Bile duct (tissue), 1 donor: ENCODE measurements around a stretch of chr9.

- PRO-cap: no peak
Measured at GRCh38 chr9:38001121-38001969, 67.7 kb downstream of the SHB start.

DNA sequence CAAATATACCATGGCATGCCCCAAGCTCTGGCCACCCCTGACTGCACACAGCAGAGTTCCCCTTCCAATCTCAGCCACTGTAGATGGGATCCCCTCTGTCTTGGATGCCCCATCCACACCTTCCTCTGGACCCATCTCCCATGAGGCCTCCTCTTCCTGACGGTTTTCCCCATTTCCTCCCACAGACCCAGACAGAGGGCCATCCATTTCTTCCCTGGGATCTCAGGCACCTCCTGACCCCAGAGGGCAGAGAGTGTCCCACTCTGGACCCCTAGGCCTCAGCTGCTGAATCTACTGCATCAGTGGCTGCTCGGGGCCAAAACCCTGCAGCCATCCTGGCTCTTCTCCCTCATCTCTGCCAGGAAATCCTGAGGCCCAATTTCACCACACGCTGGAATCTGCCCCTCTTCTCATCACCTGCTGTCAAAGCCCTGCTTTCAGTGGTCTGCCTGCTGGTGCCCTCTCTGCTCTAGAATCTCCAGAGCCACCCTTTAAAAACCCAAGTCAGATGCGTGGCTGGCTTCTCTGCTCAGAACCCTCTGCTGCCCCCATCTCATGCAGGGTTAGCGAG lies 10.9 kb downstream of the SHB start:
- PRO-cap: no peak

- PRO-cap: no peak
Measured at GRCh38 chr9:38066690-38067043, 2.4 kb downstream of the SHB start.

DNA sequence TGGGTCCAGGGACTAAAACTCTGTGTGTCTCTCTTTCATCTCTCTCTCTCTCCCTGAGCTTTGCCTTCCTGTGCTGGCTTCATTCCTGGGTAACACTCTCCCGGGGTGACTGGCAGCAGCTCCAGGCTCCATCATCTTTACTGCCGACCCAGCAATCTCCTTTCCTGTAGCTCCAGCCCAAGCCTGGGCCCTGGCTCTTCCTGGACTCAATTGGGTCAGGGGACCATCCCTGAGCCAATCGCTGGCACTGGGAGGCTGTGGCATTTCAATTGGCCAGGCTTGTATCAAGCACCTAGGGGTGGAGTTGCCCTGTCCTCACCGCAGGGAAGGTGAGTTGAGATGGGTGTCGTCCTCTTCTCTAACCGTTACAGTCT lies 31.9 kb downstream of the FAM240B start:
- PRO-cap: no peak

GRCh38 chr9:41237348-41237856 lies 48.3 kb upstream of the ZNG1F start:
- PRO-cap: unidirectional peak, minus-strand start at chr9:41237752

DNA sequence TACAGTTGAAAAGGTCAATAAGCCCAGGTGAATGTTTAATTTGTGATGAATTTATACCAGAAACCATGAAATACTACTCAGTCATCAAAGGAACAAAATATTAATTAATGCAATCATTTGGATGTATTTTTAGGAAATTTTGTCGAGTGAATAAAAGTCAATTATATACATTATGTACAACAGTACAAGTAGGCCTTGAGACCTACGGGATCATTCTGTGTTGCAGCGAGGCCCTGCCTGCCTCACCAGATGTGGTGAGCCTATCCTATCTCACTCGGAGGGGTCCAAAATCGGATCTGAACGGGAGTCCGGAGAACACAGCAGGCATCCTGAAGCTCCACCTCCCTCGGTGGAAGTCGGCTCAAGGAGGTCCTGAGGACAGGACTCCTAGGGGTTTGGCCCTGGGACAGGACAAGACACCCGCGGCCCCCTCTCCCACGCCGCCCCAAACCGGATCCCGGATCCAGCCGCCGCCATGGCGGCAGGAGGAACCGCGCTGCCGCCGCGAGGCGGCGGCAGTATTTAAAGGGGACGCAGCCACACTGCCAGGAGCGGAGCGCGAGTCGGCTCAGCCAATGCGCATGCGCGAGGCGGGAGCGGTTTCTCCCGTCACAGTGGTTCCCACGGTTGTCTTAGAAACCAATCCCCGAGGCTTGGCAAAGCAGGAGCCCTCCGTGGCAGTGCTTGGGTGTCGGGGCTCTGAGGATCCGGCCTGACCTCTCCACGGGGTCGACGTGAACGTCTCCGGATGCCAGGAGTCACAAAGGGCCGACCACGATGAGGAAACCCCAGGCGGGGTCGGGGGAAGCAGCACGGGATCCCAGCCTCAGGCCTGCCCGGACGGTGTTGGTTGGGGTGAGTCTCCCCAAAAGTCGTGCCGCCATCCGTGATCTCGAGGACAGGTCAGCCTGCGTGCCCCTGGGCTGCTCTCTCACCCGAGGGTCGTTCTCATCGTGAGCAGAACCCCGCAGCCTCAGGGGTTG lies 454.6 kb upstream of the ZNG1F start:
- PRO-cap: unidirectional peak, minus-strand start at position 498 of the sequence; unidirectional peak, minus-strand start at position 524 of the sequence

- PRO-cap: no peak
Measured at GRCh38 chr9:42365745-42366089, 182.3 kb downstream of the SPATA31A6 start.

DNA sequence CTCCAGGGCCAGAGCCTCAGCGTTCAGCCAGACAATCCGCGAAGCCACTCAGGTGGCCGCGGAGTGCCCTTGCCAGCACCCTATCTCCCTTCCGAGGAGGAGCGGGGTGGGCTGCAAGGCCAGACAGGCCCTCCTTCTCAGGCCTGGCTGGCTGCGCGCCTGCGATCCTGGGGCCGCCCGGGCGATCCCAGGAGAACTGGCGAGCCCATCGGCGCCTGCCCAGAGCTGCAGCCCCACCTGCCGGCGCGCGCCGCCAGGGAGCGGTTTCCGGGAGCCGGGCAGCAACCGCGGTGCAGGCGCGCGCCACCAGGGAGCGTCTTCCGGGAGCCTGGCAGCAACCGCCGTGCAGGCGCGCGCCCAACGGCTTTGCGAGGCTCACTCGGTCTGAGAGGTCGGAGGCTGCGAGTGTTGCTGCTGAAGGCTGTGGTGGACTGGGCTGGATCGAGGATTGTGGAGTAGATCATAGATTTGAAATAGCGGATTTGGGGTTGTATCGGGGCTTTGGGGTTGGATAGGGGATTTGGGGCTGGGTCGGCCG lies 668.7 kb downstream of the SPATA31A6 start:
- PRO-cap: bidirectional peak, plus-strand start at position 378 of the sequence, minus-strand start at position 198 of the sequence

DNA sequence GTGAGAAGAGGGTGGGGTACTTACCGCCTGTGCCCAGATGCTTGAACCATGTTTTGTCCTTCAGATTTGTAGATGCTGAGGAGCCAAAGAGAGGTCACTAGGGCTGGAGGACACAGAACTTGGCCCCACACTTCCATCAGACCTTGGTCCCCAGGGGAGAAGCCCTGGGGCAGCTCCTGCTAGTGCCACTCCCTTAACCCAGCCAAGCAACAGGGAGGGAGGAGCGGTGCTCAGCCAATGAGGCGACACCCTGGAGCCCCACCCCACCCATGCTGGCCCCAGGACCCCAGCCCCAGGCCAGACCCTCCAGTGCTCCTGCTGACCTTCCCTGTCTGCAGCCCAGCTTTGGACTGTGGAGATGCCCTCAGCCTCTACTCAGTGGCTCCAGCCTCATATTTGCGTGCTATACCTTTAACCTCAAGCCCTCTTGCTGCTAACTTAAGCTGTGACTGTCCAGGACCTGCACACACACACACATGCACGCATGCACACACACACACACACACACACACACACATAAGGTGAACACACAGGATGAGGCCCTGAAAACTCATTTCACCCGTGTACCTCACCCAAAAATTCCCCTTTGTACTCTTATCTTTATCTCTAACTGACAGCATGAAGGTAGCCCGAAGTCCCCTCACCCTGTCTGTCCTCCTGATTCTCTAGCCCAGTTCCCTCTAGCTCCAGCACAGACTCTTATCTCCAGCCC lies 942.6 kb downstream of the SPATA31A6 start:
- PRO-cap: no peak

- PRO-cap: no peak
Measured at GRCh38 chr9:61856273-61856925, 666.6 kb downstream of the SPATA31A7 start.

- PRO-cap: no peak
Measured at GRCh38 chr9:62830956-62831227, 1641.1 kb downstream of the SPATA31A7 start.

DNA sequence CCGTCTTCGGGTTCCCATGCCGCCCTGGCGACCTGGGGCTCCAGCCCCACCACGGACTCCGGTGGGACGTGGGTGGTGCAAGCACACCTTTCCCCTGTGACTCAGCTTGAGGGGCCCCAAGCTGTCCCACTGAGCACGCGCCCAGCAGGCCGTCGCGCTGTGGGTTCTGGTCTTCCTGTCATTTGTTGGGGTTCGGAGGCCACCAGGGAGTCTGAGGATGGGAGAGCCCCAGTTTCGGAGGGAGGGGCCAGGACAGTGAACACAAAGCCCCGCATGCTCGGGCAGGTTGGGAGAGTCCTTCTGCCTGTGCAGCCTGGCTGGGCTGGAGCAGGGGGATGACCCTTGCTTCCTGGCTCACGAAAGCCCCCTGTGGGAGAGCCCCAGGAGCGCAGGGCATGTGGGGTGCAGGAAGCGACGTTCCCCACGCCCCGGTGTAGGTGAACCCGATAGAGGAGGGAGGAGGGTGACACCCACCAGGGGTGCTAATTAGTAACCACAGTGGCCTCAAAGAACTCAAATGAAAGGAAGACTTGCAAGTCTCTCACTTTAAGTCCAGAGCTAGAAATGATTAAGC lies 1466.9 kb downstream of the FOXD4L5 start:
- PRO-cap: no peak

GRCh38 chr9:65825478-65825876 lies 88.5 kb downstream of the FOXD4L4 start:
- PRO-cap: no peak

DNA sequence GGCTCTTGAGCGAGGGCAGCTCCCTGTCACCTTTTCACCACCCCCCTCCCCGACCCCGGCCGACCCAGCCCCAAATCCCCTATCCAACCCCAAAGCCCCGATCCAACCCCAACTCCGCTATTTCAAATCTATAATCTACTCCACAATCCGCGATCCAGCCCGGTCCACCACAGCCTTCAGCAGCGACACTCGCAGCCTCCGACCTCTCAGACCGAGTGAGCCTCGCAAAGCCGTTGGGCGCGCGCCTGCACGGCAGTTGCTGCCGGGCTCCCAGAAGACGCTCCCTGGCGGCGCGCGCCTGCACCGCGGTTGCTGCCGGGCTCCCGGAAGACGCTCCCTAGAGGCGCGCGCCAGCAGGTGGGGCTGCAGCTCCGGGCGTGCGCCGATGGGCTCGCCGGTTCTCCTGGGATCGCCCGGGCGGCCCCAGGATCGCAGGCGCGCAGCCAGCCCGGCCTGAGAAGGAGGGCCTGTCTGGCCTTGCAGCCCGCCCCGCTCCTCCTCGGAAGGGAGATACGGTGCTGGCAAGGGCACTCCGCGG lies 416.0 kb downstream of the FOXD4L4 start:
- PRO-cap: no peak

DNA sequence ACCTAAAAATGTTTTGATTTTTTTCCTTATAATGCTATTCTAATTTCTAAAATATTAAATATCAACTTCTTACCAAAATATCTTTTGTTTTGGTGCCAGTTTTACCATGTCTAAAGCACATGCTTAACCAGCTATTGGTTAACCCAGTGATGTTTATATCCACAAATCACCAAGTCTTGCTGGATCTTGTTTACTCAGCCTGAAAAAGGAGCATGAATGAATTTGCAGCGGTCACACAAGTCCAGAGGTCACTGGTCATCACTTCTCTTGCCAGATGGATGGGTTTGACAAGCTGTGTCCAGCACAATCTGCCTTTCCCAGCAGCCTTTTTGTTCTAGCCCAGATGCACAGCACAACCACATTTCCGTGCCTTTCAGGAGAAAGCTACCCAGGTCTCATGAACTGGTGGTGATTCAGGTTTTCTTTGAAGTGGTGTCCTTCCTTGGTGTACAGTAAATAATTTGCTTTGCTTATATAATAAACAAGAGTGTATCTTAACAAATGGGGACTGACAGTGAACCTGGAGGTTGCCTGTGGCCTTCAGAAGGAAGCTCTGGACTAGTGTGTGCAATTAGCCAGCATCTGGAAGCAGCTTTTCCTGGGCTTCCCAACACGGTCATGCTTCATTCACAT lies 32.1 kb downstream of the TMEM252 start:
- PRO-cap: no peak

DNA sequence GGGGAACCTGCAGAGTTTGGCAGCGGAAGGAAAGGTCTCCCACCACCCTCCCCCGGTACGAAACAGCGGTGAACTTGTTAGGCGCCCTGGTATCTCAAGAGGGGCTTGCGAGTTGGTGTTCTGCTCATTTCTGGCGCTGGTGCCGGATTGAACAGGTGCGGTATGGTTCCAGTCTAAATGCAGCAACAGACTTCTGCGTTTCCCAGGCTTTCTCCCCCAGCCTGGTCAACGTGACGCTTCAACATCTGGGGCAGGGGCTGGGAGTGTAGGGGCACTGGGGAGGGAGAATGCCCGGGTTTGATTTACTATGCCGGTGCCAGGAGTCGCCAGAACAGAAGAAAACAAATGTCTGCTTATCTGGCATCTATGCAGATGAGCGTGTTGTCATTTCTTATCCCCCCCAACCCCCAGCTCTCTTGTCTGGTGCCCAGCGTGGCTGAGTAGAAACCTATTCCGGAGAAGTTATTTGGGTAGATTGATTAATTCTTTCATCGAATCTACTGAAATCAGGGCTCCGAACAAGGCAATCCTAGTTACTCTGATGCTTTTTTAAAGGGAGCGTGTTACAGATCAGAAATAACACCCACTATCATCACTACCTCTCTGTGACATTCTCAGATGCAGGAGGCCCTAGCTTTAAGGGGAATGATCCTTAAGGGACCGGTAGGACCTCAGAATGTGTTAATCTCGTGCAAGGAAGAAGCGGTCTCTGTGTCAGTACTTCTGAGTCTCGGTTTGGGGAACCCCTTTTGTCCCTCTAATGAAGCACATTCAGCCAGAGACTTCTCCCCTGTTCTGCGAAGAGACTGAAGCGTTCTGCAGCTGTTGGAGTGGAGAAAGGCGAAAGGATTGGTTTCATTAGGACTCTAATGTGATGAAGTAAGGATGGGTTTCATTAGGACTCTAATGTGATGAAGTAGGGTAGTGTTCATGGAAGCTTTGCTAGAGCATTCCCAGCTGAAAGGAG lies 1.3 kb downstream of the PIP5K1B start:
- PRO-cap: no peak

DNA sequence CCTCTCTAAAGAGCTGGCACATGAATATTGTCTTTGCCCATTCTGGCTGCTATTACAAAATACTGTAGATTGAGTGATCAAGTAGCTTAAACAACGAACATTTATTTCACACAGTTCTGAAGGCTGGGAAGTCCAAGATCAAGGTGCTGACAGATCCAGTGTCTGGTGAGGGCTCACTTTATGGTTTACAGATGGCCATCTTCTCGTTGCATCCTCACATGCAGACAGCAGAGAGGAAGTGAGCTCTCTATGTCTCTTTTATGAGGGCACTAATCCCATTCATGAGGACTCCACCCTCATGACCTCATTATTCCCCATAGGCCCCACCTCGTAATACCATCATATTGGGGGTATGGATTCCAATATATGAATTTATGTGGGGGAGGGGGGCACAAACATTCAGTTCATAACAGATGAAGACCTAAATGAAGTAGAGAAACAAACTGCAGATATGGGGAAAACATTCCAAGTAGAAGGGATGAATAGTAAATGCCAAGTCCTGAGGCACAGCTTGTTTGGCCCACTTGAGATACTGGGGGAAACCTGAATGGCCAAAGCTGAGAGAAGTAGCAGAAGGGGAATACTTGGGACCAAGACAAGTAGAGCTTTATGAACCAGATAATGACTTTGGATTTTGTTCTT lies 23.2 kb downstream of the PIP5K1B start:
- PRO-cap: no peak

DNA sequence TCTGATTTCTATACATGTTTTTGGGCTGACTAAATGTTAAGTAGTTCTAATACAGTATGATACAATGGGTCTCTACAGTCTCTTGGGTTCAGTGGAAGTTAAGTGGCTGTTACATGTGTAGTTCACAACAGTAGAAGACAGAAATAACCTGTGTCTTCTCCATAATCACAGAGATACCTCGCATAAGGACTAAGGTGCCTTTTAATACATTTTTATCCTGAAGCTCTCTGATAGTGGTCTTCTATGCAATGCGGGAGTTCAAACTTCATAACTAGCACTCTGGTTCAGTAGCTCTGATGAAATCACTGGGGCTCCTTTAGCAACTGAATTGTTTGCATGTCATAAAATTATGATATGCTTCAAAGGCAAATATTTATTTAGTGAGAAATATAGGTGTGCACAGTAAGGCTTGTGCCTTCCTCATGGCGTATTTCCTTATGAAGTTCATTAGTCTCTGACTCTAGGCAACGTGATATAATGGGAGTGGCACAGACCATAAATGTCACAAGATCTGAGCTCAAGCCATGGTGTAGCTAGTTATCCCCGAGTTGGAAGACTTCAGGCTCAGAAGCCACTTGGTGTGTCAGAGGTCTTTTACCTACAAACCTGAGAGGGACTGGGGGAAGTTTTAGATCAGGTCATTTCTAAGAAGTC lies 35.4 kb downstream of the PIP5K1B start:
- PRO-cap: bidirectional peak, plus-strand start at position 567 of the sequence, minus-strand start at position 328 of the sequence

DNA sequence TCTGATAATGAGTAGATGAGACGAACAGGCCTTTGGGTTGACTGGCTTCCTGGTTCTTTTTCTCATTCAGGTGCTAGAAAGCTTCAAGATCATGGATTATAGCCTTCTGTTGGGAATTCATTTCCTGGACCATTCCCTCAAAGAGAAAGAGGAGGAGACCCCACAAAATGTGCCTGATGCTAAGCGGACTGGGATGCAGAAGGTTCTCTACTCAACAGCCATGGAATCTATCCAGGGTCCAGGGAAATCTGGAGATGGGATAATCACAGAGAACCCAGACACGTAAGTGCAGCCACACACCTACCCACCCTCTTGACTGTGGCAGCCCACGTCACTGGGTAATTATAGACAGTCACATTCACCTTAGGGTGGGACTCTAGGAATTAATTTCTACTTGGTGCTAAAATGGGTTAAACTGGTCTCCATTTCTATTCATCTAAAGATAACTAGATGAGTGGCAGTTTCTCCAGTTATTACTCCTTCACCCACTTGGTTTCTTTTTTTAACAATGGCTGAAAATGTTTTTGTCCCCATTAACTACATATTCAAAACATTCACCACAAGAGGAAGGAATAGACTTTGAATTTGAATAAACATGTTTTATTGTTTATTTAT lies 96.3 kb downstream of the PRKACG start:
- PRO-cap: no peak

DNA sequence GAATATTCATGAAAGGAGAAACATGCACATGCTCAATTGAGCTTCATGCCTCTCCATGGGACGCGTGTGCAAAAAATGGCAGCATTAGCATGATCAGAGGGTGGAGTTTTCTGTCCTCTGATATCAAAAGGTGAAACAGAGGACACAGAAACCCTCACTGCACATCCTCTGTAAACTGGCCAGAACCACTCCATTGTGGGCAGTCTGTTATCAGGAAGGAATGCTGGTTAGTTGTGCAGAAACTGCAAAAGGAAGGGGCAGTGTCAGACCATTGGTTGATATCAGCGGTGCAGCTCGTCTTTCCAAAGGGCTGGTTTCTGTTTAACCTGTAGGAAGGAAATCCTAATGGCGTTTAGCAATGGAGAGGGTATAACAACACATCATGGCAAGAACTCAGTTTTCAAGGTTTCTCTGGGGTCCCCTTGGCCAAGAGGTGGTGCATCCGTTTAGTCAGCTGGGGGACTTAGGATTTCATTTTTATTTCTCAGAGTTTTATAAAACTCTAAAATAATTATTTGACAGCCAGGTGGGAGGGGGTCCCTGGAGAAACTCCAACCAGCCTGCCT lies 50.4 kb downstream of the FXN start:
- PRO-cap: no peak